ENCODE measurements around the genes KAT5, MUS81, CATSPER1 and PACS1.

GRCh38 chr11:65592769-65593242, 2.8 kb downstream of the KCNK7 start:
- RRBS: 3% methylated on average over 3 of the region's 20 CpGs

DNA sequence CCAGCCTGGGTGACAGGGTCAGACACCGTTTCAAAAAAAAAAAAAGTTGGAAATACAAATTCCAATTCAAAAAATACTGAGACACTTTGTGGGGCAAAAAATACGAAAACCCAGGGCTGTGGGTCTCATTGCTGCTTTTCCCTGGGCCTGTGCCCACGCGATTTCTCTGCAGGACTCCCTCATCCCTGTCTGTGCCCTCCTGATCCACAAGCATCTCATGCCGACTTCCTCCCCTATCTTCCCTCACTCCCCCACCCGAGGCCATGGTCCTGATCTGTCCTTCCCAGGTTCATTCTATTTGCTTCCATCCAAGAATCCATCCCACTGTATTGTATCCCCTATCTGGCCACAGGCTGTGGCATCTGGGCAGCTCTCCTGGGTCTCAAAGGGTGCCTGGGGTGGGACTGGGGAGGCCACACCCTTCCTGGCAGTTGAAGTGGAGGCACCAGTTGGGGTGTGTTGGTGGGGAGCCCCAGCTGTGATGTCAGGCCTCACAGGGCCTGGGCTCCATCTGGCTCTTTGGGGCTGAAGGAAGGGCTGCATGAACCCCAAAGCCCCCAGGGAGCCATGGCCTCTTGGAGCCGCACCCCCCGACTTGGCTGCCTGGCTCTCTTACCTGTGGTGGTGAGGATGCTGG, 644 bp downstream of the KCNK7 start:
- RRBS: no CpG with 5 or more reads among the region's 8 CpGs

DNA sequence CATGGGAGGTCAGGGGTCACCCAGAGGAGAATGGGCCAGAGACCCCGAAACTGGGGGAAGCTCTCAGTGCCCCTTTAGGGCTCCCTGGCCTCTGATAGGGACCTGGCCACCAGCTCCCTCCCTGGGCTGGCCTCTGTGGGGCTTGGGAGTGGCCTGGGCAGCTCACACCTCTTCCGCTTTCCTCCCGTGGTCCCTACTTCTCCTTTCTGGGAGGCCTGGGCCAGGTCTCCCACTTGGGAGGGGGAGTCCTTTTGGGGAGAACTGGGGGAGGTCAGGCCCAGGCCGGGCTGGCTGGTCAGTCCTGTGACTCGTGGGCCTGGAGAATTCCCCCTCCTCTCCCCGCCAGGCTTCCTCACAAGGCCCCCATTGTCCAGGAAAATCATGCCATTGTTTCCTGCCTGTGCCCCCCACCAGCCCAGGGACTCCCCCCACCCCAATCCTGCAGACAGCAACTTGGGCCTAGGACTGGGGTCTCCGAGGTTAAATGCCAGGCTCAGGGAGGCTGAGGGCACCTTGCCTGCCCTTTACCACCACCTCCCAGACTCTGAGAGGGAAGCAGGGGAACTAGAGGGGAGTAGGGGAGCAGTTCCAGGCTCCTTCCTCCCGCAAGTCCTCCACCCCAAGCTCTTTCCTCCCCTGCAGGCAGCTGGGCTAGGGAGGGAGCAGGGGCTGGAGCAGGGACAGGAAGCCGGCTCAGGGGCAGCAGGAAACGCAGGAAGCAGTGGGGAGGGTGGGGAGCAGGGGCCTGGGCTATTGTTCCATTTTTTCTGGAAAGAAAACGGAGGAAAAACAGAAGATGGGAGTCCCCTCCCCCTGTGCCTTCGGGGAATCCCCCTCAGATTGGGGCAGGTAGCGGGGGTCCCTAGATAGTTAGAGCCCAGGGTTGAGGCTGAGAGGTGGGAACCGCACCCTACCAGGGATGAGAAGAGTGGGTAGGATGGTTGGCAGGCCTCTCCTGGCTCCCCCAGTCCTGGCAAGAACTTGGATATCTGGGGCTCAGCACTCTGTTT, 2.7 kb downstream of the MAP3K11 start:
- RRBS: no CpG with 5 or more reads among the region's 14 CpGs

- RRBS: no CpG with 5 or more reads among the region's 14 CpGs
Measured at GRCh38 chr11:65692522-65693063, 19.5 kb upstream of the KAT5 start.

GRCh38 chr11:65711973-65713176, at the start of gene KAT5:
KAT5 (plus strand) TSS chr11:65712252.
- RRBS: 0% methylated on average over 1 of the region's 64 CpGs

DNA sequence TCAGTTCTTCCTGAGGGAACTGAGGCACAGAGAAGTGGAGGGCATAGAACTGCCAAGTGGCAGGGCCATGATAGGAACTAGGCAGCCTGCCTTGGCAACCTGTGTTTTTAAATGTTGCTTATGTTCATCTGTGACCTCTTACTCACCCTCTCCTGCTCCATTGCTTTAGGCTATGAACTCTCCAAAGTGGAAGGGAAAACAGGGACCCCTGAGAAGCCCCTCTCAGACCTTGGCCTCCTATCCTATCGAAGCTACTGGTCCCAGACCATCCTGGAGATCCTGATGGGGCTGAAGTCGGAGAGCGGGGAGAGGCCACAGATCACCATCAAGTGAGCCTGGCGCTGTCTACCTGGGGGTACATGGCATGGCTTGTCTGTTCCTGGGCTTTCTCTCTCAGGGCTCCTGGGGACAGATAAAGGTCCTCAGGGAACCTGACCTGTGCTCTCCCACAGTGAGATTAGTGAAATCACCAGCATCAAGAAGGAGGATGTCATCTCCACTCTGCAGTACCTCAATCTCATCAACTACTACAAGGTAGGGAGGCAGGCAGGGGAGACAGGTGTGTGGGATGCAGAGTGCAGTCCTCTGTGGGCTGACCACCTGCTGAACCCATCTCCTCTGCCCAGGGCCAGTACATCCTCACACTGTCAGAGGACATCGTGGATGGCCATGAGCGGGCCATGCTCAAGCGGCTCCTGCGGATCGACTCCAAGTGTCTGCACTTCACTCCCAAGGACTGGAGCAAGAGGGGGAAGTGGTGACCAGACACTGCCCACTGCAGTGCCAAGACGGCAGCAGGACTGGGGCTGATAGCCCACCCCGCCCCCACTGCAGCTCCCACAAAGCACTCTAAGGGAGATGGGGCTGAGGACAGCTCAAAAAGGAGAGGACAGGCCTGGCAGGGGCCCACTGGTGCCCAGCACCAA, 1.9 kb downstream of the RNASEH2C start:
- RRBS: no CpG with 5 or more reads among the region's 11 CpGs

- RRBS: no CpG with 5 or more reads among the region's 8 CpGs
Measured at GRCh38 chr11:65822769-65823135, 11.0 kb upstream of the SNX32 start.

- RRBS: 4% methylated on average over 2 of the region's 71 CpGs
Measured at GRCh38 chr11:65859892-65860929, at the start of gene MUS81. MUS81 (plus strand) TSS chr11:65860433.

GRCh38 chr11:65896351-65897256, 3.6 kb downstream of the FOSL1 start:
- RRBS: no CpG with 5 or more reads among the region's 14 CpGs

GRCh38 chr11:65956536-65957144, 4.9 kb upstream of the SART1 start:
- RRBS: no CpG with 5 or more reads among the region's 10 CpGs

DNA sequence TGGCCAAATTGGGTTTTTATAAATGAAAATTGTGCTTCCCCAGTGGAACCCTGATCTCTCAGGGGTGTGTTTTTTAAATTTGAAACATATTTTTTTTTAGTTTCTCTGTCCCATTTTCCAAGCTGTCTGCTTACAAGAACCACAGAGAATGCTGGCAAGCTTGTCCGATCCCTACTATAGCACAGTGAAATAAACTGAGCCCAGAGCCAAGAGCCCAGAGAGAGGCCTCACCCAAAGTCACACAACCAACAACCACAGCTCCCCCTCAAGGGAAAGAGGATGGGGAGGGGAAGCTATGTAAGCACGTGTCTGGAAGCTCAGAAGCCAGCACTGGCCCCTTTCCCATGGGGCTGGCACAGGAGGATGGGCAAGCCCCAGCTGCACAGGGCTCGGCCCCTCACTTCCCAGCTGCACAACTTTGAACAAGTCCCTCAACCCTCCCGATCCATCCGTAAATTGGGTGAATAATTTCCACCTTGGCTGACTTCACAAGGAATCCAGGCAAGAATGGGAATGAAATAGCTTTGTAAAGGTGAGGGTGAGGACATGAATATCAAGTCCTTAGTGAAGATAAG, 3.2 kb upstream of the SART1 start:
- RRBS: no CpG with 5 or more reads among the region's 5 CpGs

DNA sequence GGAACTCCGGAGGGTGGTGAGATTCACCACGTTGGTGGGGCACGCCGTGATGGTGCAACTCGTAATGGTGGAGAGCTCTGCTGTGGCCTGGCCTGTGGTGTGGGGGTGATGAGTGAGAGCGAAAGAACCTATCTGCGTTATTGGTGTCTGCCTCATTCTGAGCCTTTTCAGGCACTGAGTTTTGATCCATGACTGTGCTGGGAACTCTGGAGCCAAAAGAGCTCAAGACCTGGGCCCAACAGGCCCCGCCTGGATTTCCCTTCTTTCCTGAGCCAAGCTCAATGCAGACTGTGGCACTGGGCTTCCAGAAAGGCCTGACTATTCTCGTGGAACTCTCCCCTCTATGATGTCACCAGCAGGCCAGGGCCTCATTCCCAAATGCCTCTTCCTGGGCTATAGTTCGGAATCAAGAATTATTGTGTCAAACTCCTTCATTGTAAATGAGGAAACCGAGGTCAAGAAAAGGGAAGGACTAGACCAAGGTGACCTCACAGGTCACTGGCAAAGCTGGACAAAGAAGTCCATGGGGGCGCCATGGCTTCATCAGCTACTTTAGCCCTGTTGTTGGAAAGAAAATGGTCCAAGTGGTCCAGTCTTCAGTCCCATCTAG, at the start of gene CATSPER1:
Gene CATSPER1, minus strand, starts transcription at position 290 of the 610 bp plus-strand sequence.
- RRBS: no CpG with 5 or more reads among the region's 12 CpGs

DNA sequence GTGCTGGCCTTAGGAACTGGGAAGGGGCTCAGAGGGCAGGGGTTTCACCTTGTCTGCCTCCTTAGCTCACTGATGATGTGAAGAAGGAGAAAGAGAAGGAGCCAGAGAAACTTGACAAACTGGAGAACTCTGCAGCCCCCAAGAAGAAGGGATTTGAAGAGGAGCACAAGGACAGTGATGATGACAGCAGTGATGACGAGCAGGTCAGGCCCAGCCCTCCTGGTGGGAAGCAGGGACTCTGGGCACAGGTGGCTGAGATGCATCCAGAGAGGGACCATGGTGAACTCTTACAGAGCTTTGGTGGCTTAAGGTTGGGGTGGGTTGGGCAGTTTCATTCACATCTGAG, 6.9 kb downstream of the SF3B2 start:
- RRBS: no CpG with 5 or more reads among the region's 1 CpG

- RRBS: no CpG with 5 or more reads among the region's 19 CpGs
Measured at GRCh38 chr11:66059482-66060183, 7.5 kb downstream of the SF3B2 start.

DNA sequence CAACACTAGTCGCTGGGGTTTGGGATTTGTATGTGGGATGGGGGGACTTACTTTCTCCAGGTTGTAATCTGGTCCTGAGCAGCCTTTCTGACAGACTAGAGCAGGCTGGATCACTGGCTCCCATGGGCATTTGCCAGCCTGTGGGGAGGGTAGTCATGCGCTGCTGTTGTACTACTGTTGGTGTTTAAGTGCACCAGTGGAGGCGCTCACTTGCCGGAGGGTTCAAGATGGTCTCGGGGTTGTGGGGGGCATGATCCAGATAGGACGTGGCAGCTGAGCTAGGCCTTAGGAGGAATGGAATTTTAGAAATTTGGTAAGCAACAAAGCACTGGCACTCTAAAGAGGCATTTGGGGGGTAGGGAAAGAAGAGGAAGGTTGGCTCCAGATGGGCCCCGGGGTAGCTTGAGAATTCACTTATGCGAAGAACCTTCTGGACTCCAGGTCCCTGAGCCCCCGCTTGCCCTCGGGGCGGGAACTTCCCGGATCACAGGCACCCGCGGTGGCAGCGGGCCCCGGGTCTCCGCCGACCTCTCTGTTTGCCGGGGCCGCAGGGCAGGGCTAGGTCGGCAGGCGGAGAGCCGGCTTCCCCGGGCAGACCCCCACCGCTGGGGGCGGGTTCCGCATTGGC, 628 bp upstream of the PACS1 start:
- RRBS: 3% methylated on average over 11 of the region's 27 CpGs

DNA sequence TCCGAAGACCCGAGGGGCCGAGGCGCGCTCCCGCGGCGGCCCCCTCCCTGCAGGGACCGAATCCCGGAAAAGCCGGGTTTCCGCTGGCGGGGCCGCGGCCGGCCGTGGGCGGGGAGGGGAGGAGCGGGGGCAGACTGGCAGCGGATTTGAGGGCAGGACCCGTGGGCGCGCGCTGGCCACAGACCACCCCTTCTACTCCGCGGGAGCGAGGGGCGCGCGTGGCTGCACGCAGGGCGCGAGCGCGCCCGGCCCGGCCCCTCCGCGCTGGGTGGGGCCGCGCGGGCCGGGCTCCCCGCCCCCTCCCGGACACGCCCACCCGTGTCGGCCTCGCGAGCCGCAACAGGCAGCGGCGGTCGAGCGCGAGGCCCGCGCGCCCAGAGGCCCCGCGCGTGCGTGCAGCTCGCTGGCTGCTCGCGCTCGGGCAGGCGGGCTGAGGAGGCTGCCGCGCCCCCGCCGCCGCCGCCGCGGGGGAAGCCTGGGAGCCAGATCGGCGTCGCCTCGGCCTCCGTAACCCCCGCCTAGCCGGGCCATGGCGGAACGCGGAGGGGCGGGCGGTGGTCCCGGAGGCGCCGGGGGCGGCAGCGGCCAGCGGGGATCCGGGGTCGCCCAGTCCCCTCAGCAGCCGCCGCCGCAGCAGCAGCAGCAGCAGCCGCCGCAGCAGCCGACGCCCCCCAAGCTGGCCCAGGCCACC, at the start of gene PACS1:
Gene PACS1, plus strand, starts transcription at position 315 of the 691 bp plus-strand sequence.
- RRBS: 1% methylated on average over 7 of the region's 103 CpGs

- RRBS: no CpG with 5 or more reads among the region's 2 CpGs
Measured at GRCh38 chr11:66183713-66183842, 73.9 kb upstream of the KLC2 start.

DNA sequence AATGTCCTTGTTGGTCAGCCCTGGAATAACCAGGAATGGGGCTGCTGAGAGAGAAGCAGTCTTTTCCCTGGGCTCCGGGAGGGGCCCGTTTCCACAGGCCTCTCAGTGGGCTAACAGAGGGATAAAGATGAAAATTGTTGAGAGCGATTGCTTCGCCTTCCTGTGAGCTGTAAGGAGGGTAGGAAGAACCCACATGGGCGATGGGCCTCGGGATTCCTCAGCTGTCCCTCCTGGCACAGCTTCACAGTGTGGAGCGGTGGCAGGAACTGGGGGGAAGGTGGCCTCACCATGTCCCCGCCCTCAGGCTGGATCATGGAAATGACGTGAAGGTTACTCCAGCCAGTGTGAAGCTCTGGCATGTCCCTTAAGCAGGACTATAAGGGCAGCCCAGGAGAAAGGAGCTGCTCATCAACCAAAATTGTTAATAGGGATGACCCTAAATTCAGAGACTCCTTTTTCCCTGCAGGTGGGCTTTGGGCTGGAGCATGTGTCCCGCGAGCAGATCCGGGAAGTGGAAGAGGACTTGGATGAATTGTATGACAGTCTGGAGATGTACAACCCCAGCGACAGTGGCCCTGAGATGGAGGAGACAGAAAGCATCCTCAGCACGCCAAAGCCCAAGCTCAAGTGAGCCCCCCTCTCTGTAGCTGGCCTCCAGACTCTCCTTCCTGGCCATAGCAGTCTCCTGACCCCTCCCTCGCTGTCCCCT, 37.2 kb upstream of the KLC2 start:
- RRBS: no CpG with 5 or more reads among the region's 15 CpGs

DNA sequence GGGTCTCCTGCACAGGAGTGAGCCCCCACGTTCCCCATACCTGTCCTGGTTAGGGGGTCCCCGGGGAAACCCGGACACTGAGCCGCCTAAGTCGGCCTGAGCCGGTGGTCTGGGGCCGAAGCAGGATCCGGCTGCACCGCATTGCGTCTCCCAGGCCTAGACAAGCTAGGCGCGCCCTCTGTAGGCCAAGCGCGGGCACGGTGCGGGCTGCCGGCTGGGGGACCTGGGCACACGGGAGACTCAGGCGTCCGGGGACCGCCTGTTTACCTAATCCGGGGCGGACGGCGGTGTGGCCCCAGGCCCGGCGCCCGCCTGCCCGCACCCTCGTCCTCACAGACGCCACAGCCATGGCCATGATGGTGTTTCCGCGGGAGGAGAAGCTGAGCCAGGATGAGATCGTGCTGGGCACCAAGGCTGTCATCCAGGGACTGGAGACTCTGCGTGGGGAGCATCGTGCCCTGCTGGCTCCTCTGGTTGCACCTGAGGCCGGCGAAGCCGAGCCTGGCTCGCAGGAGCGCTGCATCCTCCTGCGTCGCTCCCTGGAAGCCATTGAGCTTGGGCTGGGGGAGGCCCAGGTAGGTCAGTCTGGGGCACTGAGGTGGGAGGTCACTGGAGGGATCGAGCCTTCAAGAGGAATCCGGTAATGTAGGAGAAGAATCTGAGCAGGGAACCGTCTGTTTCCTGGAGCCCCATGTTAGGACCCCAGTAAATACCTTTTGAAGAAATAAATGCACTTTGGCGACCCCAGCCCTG, 921 bp downstream of the KLC2 start:
- RRBS: 1% methylated on average over 12 of the region's 47 CpGs

DNA sequence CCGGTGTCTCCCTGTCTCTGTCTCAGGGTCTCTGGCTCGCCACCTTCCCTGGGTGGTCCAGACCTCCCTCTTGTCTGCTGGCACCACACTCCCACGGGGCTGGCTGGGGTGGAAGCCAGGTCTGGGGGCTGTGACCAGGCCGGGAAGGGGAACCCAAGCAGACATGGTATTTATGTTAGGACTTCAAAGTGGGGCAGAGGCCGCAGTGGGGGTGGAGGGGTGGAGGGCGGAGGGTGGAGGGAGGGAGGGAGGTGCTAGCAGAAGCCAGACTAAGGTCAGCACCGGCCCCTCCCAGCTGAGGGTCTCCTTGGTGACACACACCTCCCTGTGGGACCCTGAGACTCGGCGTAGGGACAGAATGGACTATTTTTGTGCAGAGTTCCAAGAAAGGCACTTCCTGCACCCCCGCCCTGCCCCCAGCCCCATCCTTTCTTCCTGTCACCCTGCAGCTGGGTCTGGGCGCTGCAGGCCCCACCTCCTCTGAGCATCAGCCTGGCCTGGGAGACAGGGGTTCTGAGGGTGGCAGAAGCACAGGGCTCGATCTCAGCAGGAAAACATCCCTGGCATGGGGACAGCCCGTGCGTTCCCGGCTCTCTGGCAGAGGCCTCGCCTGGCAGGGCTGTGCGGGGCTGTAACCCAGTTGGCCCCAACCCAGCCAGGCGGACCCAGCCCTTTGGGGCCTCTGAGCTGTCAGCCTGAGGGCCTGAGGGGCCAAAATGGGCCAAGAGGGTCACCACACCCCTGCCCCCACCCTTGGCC, 9.5 kb upstream of the CD248 start:
- RRBS: no CpG with 5 or more reads among the region's 18 CpGs